K562 (cell line): ENCODE data around the gene NUB1.

GRCh38 chr7:151249688-151250131, 1.2 kb upstream of the SMARCD3 start:
- RAMPAGE, long total RNA: no peak
- RRBS: no CpG with 5 or more reads among the region's 6 CpGs
PRO-cap:
- standard: no peak
- CoPRO, capped RNA only, 2 experiments: no peak in any of the 2 experiments
- CoPRO, capped and uncapped RNA, 2 experiments: no peak in any of the 2 experiments
- CoPRO, uncapped RNA only, 2 experiments: no peak in any of the 2 experiments
CAGE:
- cytosol, long polyA plus RNA: no peak
- long polyA plus RNA: no peak
- nucleolus, long total RNA: no peak
- nucleus, long polyA plus RNA: no peak

DNA sequence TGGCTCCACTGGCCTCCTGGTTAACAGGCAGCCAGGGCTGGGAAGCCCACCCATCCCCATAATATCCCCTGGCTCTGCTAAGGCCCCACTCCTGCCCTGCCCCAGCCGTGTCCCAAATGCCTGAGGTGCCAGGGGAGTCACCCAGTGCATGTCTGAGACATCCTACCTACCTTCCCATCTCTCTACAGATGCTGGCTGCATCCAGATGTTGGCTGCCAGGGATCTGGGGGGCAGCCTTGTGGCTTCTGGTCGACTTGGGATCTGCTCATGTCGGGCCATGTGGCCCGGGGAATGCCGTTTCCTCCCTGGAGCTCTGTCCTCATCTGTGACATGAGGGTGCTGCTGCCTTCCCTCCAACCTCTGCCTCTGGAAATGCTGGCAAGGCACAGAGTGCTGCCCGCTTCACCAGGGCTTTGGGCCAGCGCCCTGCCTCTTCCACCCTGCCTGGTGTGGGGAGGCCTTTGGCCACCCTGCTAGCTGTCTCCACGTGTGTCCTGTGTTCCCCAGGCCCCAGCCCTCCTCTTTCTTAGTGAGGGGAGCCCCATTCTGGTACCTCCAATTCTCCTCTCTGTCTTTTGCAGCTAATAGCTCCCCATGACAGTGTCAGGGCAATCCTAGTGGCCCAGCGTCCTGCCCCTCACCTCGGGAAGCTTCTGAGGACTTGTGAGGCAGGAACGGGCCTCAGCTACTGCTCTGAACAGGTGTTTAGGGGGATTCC, 5.8 kb upstream of the SMARCD3 start:
- RAMPAGE, long total RNA: no peak
- RRBS: no CpG with 5 or more reads among the region's 11 CpGs
PRO-cap:
- standard: no peak
- CoPRO, capped RNA only, 2 experiments: no peak in any of the 2 experiments
- CoPRO, capped and uncapped RNA, 2 experiments: no peak in any of the 2 experiments
- CoPRO, uncapped RNA only, 2 experiments: no peak in any of the 2 experiments
CAGE:
- cytosol, long polyA plus RNA: no peak
- long polyA plus RNA: no peak
- nucleolus, long total RNA: no peak
- nucleus, long polyA plus RNA: no peak

DNA sequence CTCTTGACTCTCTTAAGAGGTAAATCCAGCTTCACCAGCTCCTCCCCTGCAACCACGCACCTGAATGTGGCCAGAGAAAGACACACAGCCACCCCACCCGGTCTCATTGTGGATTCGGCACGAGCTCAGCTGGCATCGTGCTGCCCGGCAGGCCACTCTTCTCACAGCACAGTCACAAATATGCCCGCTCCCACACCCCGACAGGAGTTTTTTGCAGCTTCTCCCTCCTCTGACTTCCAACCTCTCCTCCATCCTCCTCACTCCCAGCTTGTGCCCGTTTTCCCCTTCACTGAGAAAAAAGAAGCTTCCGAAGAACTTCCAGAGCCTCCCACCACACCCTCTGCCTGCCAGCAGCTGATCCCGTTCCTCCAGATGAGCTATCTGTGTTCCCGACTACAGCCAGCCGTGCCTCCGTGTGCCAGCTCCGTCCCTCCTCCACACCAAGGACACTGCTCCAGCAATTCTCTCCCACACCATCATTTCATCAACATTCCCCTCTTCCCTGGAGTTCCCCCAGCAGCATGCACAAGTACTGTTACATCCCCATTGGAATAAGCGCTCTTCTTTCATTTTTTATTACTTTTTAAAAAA, 8.1 kb upstream of the SMARCD3 start:
- RAMPAGE, long total RNA: no peak
- RRBS: 7% methylated on average over 5 of the region's 16 CpGs
PRO-cap:
- standard: no peak
- CoPRO, capped RNA only, 2 experiments: no peak in any of the 2 experiments
- CoPRO, capped and uncapped RNA, 2 experiments: no peak in any of the 2 experiments
- CoPRO, uncapped RNA only, 2 experiments: no peak in any of the 2 experiments
CAGE:
- cytosol, long polyA plus RNA: no peak
- long polyA plus RNA: no peak
- nucleolus, long total RNA: no peak
- nucleus, long polyA plus RNA: no peak

GRCh38 chr7:151341324-151342336, at the start of gene NUB1:
Gene NUB1, plus strand, starts transcription at chr7:151341812.
- RAMPAGE, long total RNA: start-site peak on the plus strand at chr7:151341764-151341840, 1,032 and 1,446 reads in 2 replicates
- RRBS: 2% methylated on average over 8 of the region's 78 CpGs
PRO-cap:
- standard: bidirectional peak, plus-strand start at chr7:151341812, minus-strand start at chr7:151341580
- CoPRO, capped RNA only, 2 experiments: peak in 2 of 2 experiments; most common plus-strand start chr7:151341785 (in 2); most common minus-strand start chr7:151341553 (in 2)
- CoPRO, capped and uncapped RNA, 2 experiments: peak in 2 of 2 experiments; most common plus-strand start chr7:151341812 (in 2); most common minus-strand start chr7:151341553 (in 2)
- CoPRO, uncapped RNA only, 2 experiments: peak in 2 of 2 experiments; most common plus-strand start chr7:151341812 (in 2); most common minus-strand start chr7:151341547 (in 1)
CAGE:
- cytosol, long polyA plus RNA: no peak
- long polyA plus RNA: start-site peak on the plus strand at chr7:151341826-151341845, 141 and 208 reads in 2 replicates
- nucleolus, long total RNA: no peak
- nucleus, long polyA plus RNA: start-site peak on the plus strand at chr7:151341758-151341835, 371 and 449 reads in 2 replicates

DNA sequence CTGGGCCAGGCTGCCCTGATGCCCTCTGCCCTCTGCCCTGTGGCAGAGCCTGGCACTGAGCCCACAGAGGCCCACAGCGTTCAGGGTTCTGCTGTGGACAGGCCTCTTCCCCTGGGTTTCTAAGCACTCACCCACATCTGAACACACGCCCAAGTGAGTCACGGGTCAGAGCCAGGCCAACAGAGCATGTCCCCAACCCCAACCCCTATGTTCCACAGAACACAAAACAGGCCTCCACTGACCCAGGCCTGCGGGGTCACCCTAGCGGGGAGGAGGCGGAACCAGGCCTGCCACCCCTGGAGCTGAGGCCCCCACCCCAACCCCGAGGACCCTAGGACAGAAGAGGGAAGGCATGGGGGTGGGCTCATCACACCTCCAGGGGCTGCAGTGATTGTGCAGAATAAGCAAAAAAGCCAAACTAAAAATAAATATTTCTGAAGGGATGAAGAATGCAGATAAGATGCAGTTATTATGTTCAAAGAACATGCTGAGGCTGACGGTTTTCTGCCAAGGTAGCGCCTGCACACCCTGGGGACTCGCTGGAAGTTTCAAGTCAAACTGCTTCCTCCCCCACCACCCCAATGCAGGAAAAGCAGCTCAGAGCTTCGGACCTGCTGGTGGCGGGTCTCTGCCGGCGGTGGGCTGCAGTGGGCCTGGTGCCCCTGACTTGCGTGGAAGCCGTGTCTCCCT, 5.4 kb downstream of the WDR86 start:
- RAMPAGE, long total RNA: no peak
- RRBS: no CpG with 5 or more reads among the region's 16 CpGs
PRO-cap:
- standard: bidirectional peak, plus-strand start at position 245 of the sequence, minus-strand start at position 121 of the sequence; unidirectional peak, plus-strand start at position 496 of the sequence; unidirectional peak, plus-strand start at position 581 of the sequence
- CoPRO, capped RNA only, 2 experiments: peak in 2 of 2 experiments; most common plus-strand start position 245 of the sequence (in 2); most common minus-strand start position 90 of the sequence (in 2)
- CoPRO, capped and uncapped RNA, 2 experiments: peak in 2 of 2 experiments; most common plus-strand start position 581 of the sequence (in 2); most common minus-strand start position 71 of the sequence (in 1)
- CoPRO, uncapped RNA only, 2 experiments: no peak in any of the 2 experiments
CAGE:
- cytosol, long polyA plus RNA: no peak
- long polyA plus RNA: no peak
- nucleolus, long total RNA: no peak
- nucleus, long polyA plus RNA: no peak

- RAMPAGE, long total RNA: no peak
- RRBS: no CpG with 5 or more reads among the region's 18 CpGs
PRO-cap:
- standard: no peak
- CoPRO, capped RNA only, 2 experiments: no peak in any of the 2 experiments
- CoPRO, capped and uncapped RNA, 2 experiments: no peak in any of the 2 experiments
- CoPRO, uncapped RNA only, 2 experiments: no peak in any of the 2 experiments
CAGE:
- cytosol, long polyA plus RNA: no peak
- long polyA plus RNA: no peak
- nucleolus, long total RNA: no peak
- nucleus, long polyA plus RNA: no peak
Measured at GRCh38 chr7:151426305-151427087, 13.4 kb downstream of the CRYGN start.

- RAMPAGE, long total RNA: no peak
- RRBS: 10% methylated on average over 3 of the region's 18 CpGs
PRO-cap:
- standard: no peak
- CoPRO, capped RNA only, 2 experiments: no peak in any of the 2 experiments
- CoPRO, capped and uncapped RNA, 2 experiments: no peak in any of the 2 experiments
- CoPRO, uncapped RNA only, 2 experiments: no peak in any of the 2 experiments
CAGE:
- cytosol, long polyA plus RNA: no peak
- long polyA plus RNA: no peak
- nucleolus, long total RNA: no peak
- nucleus, long polyA plus RNA: no peak
Measured at GRCh38 chr7:151553127-151553768, 33.6 kb upstream of the RHEB start.

DNA sequence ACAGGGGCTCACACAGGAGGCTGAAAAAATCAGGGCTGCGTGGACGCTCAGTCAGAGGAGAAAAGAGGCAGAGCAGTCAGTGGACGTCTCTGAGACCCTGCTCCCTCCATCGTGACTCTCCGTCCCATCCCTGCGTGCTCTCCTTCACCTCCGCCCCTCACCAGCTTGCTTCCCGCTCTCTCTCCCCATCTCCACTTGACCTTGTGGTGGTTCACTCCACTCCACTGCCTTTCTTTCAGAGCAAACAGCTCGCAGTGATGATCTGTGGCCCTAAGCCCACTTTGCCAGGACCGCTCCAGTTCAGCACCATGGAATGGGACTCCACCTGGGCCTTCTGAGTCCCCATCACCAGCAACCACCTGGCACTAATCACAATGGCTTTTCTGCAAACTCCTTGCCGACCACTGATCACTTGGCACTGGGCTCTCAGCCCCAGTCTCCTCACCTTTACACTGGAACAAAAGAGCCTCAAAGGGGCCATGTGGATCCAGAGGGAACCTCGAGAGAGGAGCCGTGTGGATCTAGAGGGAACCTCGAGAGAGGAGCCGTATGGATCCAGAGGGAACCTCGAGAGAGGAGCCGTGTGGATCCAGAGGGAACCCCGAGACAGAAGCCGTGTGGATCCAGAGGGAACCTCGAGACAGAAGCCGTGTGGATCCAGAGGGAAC, 94.9 kb upstream of the RHEB start:
- RAMPAGE, long total RNA: no peak
- RRBS: no CpG with 5 or more reads among the region's 21 CpGs
PRO-cap:
- standard: no peak
- CoPRO, capped RNA only, 2 experiments: no peak in any of the 2 experiments
- CoPRO, capped and uncapped RNA, 2 experiments: no peak in any of the 2 experiments
- CoPRO, uncapped RNA only, 2 experiments: no peak in any of the 2 experiments
CAGE:
- cytosol, long polyA plus RNA: no peak
- long polyA plus RNA: no peak
- nucleolus, long total RNA: no peak
- nucleus, long polyA plus RNA: no peak

DNA sequence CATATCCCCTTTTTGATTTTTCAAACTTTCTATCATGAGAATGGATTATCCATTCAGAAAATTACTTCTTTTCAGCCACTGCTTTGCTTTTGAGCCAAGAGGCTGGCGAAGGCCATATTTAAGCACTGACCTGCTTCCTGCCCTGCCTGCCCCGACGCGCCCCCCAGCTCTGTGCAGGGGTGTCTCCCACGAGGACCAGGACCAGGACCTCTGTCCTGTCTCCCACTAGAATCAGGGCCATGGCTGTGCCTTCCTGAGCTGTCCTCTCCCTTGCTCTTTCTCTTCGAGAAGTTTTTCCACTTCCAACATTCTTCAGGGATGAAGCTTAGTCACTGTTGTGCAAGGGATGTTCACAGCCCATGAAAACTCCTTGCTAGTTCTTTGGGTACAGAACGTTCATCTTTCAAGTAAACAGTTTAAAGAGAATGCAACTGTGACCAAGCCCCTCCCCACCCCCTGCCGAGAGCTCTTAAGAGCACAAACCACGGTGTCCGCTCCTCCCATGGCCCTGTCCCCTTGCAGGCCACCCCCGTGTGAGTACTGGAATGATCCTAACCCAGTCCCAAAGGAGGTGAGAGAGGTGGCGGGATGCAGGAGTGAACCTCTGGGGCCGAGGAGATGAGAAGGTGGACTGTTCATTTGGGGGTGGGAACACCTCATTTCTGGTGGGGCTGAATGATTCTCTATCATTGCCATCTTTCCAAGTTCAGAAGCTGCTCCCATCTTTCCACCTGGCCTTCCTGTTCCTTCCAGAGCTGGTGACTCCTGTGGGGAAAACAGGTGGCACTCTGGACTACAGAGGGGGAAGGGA, 161.1 kb upstream of the RHEB start:
- RAMPAGE, long total RNA: no peak
- RRBS: no CpG with 5 or more reads among the region's 13 CpGs
PRO-cap:
- standard: no peak
- CoPRO, capped RNA only, 2 experiments: no peak in any of the 2 experiments
- CoPRO, capped and uncapped RNA, 2 experiments: no peak in any of the 2 experiments
- CoPRO, uncapped RNA only, 2 experiments: no peak in any of the 2 experiments
CAGE:
- cytosol, long polyA plus RNA: no peak
- long polyA plus RNA: no peak
- nucleolus, long total RNA: no peak
- nucleus, long polyA plus RNA: no peak

GRCh38 chr7:151682928-151683501, 163.3 kb upstream of the RHEB start:
- RAMPAGE, long total RNA: no peak
- RRBS: no CpG with 5 or more reads among the region's 9 CpGs
PRO-cap:
- standard: no peak
- CoPRO, capped RNA only, 2 experiments: no peak in any of the 2 experiments
- CoPRO, capped and uncapped RNA, 2 experiments: no peak in any of the 2 experiments
- CoPRO, uncapped RNA only, 2 experiments: no peak in any of the 2 experiments
CAGE:
- cytosol, long polyA plus RNA: no peak
- long polyA plus RNA: no peak
- nucleolus, long total RNA: no peak
- nucleus, long polyA plus RNA: no peak

- RAMPAGE, long total RNA: no peak
- RRBS: 7% methylated on average over 9 of the region's 18 CpGs
PRO-cap:
- standard: no peak
- CoPRO, capped RNA only, 2 experiments: no peak in any of the 2 experiments
- CoPRO, capped and uncapped RNA, 2 experiments: no peak in any of the 2 experiments
- CoPRO, uncapped RNA only, 2 experiments: no peak in any of the 2 experiments
CAGE:
- cytosol, long polyA plus RNA: no peak
- long polyA plus RNA: no peak
- nucleolus, long total RNA: no peak
- nucleus, long polyA plus RNA: no peak
Measured at GRCh38 chr7:151695805-151696324, 176.2 kb upstream of the RHEB start.

DNA sequence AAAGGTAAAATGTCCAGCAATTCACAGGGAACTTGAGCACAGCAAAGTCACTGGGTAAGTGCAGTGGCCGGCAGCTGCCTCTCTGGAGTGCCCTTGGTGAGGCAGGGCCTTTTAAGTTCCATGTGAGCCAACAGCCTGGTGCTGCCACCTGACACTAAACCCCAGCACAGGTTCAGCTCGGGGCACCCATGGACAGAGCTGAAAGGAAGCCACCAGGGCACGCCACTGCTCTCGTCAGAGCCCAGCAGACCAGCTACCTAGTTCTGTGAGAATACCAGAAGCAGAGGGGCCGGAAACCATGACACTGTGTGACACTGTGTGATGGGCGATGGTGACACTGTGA, 168.2 kb downstream of the PRKAG2 start:
- RAMPAGE, long total RNA: no peak
- RRBS: no CpG with 5 or more reads among the region's 6 CpGs
PRO-cap:
- standard: no peak
- CoPRO, capped RNA only, 2 experiments: no peak in any of the 2 experiments
- CoPRO, capped and uncapped RNA, 2 experiments: no peak in any of the 2 experiments
- CoPRO, uncapped RNA only, 2 experiments: no peak in any of the 2 experiments
CAGE:
- cytosol, long polyA plus RNA: no peak
- long polyA plus RNA: no peak
- nucleolus, long total RNA: no peak
- nucleus, long polyA plus RNA: no peak

- RAMPAGE, long total RNA: no peak
- RRBS: no CpG with 5 or more reads among the region's 13 CpGs
PRO-cap:
- standard: no peak
- CoPRO, capped RNA only, 2 experiments: no peak in any of the 2 experiments
- CoPRO, capped and uncapped RNA, 2 experiments: no peak in any of the 2 experiments
- CoPRO, uncapped RNA only, 2 experiments: no peak in any of the 2 experiments
CAGE:
- cytosol, long polyA plus RNA: no peak
- long polyA plus RNA: no peak
- nucleolus, long total RNA: no peak
- nucleus, long polyA plus RNA: no peak
Measured at GRCh38 chr7:151720925-151721646, 155.8 kb downstream of the PRKAG2 start.

DNA sequence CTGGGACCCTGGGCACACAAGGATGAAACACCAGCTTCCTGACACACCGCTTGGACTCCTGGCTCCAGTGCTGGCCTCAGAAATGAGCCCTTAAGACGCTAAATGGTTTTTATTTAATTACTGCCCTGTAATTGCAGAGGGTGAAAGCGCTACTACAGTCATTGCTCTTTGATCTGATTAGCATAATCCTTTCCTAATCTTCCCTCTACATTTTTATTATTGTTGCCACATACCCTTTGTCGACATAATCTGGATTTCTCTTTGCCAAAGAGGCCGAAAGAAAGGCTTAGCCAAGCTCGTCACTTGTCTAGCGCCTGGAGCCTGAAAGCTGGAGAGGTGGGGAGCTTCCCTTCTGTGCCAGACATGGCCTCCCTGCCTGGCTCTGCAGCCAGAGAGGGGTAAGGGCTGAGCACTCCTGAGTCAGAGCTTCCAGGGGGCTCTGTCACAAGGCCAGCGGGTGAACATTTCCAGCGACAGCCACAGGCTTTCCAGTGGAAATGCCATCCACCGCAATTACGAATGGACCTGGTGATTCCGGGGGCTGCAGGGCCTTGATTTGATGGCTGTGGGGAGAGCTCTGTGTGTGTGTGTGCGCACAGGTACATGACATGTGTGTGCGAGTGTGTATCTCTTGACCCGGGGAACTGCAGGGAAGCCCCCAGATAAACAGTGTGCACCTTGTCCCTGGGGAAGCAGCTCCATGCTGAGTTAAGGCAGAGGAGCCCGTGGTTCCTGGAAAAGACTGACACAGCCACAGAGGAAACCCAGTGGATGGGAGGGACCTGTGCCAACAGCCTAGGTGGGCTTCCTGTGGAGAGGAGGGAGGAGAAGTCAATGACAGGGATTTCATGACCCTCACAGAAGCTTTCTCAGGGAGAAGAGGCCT, 145.7 kb downstream of the PRKAG2 start:
- RAMPAGE, long total RNA: no peak
- RRBS: no CpG with 5 or more reads among the region's 16 CpGs
PRO-cap:
- standard: no peak
- CoPRO, capped RNA only, 2 experiments: no peak in any of the 2 experiments
- CoPRO, capped and uncapped RNA, 2 experiments: no peak in any of the 2 experiments
- CoPRO, uncapped RNA only, 2 experiments: no peak in any of the 2 experiments
CAGE:
- cytosol, long polyA plus RNA: no peak
- long polyA plus RNA: no peak
- nucleolus, long total RNA: no peak
- nucleus, long polyA plus RNA: no peak

DNA sequence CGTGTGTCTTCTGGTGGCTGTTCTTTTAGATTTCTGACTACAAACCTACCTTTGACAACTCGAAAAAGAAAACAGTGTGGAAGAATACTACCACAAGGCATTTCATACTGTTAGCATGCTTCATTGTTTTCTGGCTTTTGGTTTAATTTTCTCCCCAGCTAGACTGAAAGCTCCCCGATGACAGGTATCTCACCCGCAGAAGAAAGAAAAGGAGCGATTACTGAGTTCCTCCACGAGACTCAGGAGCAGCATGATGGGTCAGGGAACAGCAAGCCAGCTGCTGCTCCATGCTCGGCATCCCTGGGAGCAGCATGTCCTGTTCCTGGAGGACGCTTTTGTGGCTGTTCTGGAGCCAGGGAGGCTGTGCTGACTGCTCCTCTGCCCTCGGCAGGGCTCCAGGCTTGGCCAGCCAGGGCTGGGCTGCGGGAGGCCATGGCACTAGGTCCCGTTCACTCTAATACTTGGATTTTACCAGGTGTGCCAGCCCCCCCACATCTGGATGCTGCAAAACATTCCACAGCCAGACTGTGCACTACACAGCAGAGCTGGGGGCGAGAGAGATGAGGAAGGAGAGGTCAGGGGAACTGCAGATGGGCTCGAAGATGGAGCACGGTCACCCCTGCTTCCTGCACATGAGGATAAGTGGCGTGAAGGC, 133.3 kb downstream of the PRKAG2 start:
- RAMPAGE, long total RNA: no peak
- RRBS: no CpG with 5 or more reads among the region's 15 CpGs
PRO-cap:
- standard: no peak
- CoPRO, capped RNA only, 2 experiments: no peak in any of the 2 experiments
- CoPRO, capped and uncapped RNA, 2 experiments: no peak in any of the 2 experiments
- CoPRO, uncapped RNA only, 2 experiments: no peak in any of the 2 experiments
CAGE:
- cytosol, long polyA plus RNA: no peak
- long polyA plus RNA: no peak
- nucleolus, long total RNA: no peak
- nucleus, long polyA plus RNA: no peak

DNA sequence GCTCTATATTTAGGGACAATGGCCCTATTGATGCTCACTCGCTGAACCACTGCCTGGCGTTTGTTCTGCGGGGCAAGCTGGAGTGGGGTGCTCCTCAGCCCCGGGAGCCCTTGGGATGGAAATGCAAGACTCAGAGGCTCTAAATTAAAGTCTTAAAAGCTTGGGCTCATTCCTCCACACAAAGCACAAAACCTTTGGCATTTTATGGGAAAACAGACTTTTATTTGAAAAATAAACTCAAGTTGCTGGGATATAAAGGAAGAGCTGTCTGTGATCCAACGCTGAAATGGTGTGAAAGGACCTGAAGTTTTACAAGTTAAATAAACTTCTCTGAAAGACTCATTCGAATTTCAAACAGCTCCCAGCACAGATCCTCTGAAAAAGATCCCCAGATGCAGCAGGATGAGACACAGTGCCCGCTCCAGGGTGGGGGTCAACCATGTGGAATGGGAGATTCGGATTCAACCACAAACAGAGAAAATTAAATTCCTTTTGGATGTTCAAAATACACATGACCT, 119.8 kb downstream of the PRKAG2 start:
- RAMPAGE, long total RNA: no peak
- RRBS: no CpG with 5 or more reads among the region's 8 CpGs
PRO-cap:
- standard: no peak
- CoPRO, capped RNA only, 2 experiments: no peak in any of the 2 experiments
- CoPRO, capped and uncapped RNA, 2 experiments: no peak in any of the 2 experiments
- CoPRO, uncapped RNA only, 2 experiments: no peak in any of the 2 experiments
CAGE:
- cytosol, long polyA plus RNA: no peak
- long polyA plus RNA: no peak
- nucleolus, long total RNA: no peak
- nucleus, long polyA plus RNA: no peak

GRCh38 chr7:151822379-151823244, 54.3 kb downstream of the PRKAG2 start:
- RAMPAGE, long total RNA: no peak
- RRBS: no CpG with 5 or more reads among the region's 24 CpGs
PRO-cap:
- standard: no peak
- CoPRO, capped RNA only, 2 experiments: no peak in any of the 2 experiments
- CoPRO, capped and uncapped RNA, 2 experiments: no peak in any of the 2 experiments
- CoPRO, uncapped RNA only, 2 experiments: no peak in any of the 2 experiments
CAGE:
- cytosol, long polyA plus RNA: no peak
- long polyA plus RNA: no peak
- nucleolus, long total RNA: no peak
- nucleus, long polyA plus RNA: no peak